Skeletal muscle cell (primary cell): Measurements from ENCODE around the genes COG2, SPRTN, TSNAX and MAP10.

DNA sequence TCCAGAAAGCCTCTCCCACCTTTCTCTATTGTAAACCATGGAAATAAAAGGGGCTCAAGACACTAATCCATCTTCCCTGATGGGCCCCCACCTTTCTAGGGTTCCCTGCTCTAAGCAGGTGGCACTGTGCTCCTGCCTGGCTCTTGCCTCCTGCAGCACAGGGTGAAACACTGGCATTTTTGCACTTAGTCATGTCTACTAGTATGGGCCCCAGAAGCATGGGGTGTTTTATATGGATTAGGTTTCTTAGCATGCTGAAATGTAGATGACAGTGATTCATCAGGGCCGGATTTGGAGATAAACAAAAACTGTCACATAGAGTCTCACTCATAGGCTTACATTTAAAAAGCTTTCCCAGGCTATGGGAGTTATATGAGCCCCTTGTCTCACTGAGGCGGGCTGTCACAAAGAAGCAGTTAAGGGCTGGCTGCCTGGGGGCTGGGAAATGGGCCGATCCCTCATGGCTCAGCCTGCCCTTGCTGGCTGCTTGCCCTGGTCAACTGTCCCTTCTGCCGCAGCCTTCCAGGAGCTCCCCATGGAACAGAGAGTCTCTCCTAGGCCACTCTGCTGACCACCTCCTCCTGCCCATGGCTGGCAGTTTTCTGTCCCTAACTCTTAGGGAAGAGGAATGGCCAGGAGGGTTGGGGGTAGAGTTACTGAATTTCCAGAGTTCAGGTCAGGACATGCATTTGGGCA, 6.4 kb downstream of the GALNT2 start:
- RRBS: no CpG with 5 or more reads among the region's 4 CpGs

DNA sequence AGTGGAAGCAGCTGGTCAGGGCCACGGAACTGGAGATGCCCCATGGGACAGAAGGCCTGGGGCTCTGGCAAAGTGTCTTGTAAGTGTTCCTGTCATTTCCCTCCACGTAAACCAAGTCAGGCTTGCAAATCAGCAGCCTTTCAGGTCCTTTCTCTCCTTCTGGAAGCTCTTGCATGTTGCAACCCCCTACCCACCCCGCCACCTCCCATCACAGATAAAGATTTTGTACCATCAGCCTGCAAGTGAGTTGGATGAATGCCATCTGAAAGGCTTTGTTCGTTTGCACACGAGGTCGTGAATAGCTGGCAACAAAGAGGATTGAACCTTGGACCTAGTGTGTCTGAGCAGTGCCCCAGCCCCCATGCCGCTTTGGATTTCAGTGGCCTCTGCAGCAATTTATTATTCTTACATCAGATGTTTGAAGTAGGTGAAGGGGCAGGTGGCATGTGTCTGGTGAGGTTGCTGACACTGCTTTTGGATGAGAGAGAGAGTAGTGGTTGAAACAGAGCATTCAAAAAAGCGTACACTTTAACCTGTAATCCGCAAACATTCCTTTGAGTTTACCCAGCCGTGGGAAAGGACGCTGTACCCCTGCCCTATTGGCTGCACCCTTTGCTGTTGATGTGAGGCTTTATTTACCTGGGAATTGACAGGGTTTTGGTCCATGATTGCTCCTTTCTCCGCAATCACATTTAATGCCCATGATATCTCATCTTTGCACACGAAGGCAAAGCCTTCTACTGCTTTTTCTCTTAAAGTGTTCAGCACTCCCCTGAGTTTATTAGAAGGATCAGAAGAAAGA, 91.7 kb downstream of the GALNT2 start:
- RRBS: no CpG with 5 or more reads among the region's 13 CpGs

DNA sequence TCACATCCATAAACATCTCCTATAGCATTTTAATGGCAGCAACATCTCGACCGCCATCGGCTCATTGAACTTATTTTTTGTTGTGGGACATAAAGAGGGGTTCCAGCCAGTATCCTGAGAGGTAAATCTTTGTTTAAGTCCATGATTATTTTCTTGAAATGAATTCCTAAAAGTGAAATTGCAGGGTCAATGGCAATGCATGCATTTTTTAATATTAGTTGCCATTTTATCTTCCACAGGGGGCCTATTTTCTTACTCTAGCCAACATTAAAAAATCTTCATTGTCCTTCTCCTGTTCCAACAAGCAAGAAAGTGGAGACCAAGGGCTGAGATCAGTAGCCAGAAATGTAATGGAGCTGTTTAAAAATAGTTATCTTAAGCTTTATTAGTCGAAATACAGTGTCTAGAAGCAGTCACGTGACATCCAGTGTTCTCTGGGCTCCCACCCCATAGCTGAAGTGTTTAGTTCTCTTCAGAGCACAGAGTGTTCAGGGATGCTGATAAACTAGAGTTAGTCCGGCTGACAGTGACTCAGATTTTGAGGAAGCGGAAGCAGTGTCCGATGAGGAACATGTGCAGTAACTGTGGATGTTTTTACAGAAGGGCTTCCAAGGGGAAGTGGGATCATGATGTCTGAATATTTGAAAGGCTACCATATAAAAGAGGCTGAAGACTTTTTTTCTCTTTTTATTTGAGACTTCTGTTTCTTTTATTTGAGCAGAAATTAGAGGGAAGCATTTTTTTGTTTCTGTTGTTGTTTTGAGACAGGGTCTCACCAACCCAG, 123.9 kb downstream of the GALNT2 start:
- RRBS: no CpG with 5 or more reads among the region's 8 CpGs

DNA sequence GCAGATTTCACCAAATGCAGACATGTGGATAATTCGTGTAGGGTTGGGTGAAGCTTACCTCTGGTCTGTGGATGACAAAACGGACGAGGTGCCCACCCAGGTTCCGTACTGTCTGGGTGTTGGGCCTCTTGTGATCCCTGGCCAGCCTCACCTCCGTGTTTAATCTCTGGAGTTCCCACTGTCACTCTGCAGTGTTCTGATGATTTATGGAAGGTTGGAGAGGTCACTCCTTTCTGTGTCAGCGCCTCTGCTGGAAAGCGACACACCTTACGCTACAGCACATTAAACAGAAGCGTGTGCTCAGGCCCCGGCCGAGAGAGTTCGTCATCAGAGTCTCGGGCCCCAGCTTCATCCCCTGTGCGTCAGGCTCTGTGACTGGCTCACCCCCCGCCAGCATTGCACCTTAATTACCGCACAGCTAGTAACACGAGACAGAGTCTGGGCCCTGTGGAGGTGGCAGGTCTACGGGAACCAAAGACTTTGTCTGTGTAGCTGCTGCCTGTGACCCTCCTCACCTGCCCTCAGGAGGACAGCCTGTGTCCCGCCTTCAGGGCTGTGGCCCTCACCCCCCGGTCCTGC, 157.8 kb downstream of the PGBD5 start:
- RRBS: no CpG with 5 or more reads among the region's 20 CpGs

- RRBS: no CpG with 5 or more reads among the region's 9 CpGs
These were observed 118.1 kb downstream of the PGBD5 start for GRCh38 chr1:230307906-230308465.

DNA sequence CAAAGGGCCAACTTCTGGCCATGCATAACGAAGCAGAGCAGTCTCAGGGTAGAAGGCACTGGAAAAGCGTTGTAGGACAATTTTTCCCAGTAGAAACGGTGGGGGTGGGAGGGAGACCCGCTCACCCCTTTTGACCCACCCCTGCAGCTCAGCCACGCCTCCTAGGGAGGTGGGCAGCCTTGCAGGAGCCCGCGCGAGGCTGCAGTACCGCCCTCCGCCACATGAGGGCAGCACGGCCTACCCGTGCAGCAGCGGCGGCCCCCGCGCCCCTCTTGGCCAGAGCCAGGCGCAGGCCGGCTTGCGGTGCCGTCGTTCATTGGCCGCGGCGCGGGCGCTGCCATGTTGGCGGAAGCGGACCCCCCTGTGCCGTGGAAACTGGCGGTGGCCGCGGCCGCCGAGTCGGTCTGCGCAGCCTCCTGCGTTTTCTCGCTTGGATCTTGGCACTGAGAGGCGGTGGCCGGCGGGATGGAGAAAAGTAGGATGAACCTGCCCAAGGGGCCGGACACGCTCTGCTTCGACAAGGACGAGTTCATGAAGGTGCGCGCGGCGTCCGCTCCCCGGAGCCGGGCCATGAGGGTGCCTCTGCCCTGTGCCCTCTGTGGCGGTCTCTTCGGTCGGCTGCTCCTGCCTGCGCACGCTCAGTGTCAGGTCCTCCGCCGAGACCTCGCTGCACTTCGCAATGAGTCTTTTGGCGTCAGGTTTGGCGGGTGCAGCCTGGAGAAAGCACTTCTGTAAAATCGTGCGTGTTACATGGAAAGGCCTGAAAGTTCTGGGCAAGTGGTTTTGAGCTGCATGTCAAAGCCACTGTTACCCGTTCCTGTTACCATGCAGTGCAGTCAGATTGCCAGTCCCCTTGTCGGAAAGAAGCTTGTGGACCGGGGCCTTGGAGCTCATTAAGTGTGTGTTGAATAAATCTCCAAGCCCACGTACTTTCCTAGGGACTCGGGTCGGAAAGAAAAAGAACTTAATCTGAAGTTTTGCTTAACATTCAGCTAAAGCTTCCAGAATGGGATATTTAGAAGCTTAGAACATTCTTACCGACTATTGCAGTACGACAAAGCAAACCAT, at the start of gene COG2:
Gene COG2, plus strand, starts transcription at position 340 of the 1,068 bp plus-strand sequence.
- RRBS: 1% methylated on average over 12 of the region's 73 CpGs

GRCh38 chr1:230751064-230751605, 3.9 kb downstream of the CAPN9 start:
- RRBS: no CpG with 5 or more reads among the region's 6 CpGs

DNA sequence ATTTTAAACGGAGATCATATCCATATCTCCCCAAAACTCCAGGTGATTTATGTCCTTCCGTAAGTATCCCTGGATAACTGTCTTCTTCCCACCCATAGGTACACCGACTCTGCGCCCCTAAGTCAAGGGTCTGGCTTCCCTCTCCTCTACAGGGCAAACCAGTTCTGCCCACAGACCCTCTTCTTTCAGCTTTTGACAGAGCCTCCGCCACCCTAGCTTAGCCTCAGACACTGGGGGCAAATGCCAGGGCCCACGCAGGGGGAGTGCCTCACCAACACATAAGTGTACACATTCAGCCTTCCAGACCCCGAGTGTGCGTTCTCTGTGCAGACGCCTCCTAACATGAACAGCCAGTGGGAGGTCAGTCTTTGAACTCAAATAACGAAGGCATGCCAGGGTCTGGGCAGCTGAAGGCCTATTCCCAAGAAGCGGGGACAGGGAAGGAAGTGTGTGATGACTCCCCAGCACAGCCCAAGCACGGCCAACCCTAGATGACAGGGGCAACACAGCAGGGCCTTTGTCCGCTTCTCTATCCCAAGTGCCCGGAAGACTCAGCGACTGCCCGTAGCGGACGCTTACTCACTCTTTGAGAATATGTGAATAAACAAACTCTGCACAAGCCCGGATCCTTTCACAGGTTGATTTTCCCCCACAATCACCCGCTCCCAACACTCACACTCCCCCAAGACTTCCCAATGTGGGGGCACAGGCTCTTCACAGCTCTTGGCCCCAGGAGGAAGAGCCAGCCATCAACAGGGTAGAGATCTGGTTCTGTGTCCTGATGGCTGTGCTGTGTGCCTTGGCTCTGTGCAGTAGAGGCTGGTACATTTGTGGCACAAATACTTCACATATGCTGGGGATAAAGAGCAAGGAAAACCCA, 11.3 kb downstream of the C1orf198 start:
- RRBS: 84% methylated on average over 6 of the region's 20 CpGs

GRCh38 chr1:230938115-230938947, 40.3 kb downstream of the TTC13 start:
- RRBS: no CpG with 5 or more reads among the region's 10 CpGs

DNA sequence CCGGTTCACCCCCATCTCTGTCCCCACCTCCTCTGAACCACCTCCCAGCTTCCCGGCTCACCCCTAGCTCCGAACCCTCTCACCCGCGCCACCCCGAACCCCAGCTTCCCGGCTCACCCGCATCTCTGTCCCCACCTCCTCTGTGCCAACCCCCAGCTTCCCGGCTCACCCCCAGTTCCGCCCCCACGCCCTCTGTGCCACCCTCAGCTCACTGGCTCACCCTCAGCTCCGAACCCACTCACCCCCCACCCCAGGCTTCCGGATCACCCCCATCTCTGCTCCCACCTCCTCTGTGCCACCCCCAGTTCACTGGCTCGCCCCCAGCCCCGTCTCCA, 482 bp upstream of the FAM89A start:
- RRBS: 4% methylated on average over 7 of the region's 15 CpGs

DNA sequence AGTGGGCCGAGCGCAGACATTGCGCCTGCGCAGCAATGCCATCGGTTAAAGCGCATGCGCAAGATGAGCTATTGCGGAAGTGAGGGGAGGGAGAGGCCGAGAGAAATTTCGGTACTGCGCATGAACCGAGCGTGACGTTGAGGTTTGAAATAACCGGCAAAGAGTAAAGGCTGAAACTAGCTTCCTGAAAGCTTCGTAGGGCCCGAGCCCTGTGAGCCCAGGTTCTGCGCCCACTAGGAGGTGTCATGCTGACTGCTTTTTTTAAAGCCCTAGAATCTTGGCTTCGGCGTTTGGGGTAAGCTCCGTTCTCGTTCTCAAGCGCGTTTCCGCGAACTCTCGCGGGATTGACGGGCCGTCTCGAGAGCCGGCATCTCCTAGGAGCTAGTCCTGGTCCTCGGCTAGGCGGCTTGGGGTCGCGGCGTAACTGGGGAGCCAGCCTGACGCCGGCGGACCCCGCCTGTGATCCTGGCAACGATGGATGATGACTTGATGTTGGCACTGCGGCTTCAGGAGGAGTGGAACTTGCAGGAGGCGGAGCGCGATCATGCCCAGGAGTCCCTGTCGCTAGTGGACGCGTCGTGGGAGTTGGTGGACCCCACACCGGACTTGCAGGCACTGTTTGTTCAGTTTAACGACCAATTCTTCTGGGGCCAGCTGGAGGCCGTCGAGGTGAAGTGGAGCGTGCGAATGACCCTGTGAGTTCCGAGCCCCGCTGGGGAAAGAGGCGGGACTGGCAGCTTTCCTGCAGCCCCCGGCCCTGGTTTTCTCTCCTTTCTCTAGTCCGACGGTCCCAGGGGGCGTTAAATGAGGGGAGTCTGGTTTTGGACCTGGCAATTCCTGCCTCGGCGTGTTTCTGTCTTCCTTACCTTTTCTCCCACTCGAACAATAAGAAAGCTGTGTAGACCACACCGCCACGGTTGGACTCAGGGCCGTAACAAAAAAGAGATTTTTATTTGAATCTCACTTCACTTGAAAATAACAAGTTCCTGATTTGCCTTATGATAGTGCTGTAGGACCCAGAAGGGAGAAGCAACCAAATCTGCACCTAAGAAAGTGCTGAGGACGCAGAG, at the start of gene SPRTN:
Gene SPRTN, plus strand, starts transcription at position 384 of the 1,070 bp plus-strand sequence.
- RRBS: 1% methylated on average over 7 of the region's 70 CpGs

- RRBS: no CpG with 5 or more reads among the region's 18 CpGs
These were observed 1.4 kb downstream of the SPRTN start for GRCh38 chr1:231339462-231340010.

- RRBS: under 1% methylated on average over 26 of the region's 42 CpGs
These were observed 1.2 kb downstream of the EGLN1 start for GRCh38 chr1:231420738-231421346.

DNA sequence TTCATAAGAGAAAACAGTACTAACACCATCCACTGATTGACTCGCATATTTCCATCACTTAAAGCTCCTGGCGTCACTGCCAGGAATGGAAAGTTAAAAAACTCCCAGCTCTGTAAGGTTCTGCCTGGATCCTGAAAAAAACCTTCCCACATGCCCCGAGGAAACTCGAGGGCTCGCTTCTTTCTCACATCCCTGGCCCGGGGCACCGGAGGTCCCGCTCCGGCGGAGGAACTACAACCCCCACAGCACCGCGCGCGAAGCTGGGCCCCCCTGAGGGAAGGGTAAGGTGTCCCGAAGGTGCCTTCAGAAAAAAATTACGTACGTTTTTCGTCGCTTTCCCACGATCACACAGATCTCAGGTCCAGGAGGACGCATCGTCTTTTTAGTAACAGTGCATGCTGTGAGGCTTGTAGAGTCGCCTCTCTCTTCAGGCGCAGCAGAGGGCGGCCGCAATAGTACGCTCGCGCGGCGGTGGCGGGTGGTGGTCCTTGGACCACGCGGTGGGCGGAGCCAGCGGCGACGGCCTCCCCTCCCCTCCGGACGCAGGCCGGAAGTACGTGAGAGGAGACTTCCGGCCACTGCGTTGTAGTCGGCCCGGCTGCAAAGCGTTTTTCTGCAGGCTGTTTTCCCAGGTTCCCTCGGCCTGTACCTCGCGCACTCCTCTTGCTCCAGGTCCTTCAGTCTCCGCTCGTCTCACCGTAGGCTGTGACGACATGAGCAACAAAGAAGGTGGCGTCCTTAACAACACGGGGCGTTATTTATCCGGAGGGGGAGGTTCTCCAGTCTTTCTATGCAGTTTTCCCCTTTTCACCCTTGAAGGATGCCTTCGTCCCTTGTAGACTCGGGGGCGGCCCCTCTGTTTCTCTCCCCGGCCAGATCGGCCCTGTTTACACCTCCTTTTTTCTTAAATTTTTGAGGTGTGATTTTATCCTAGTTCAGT, at the start of gene TSNAX:
Gene TSNAX, plus strand, starts transcription at position 572 of the 940 bp plus-strand sequence.
- RRBS: no CpG with 5 or more reads among the region's 63 CpGs

- RRBS: no CpG with 5 or more reads among the region's 5 CpGs
These were observed 344.8 kb downstream of the DISC1 start for GRCh38 chr1:231971323-231971881.

GRCh38 chr1:232595079-232595872, 34.7 kb downstream of the SIPA1L2 start:
- RRBS: 57% methylated on average over 3 of the region's 10 CpGs

DNA sequence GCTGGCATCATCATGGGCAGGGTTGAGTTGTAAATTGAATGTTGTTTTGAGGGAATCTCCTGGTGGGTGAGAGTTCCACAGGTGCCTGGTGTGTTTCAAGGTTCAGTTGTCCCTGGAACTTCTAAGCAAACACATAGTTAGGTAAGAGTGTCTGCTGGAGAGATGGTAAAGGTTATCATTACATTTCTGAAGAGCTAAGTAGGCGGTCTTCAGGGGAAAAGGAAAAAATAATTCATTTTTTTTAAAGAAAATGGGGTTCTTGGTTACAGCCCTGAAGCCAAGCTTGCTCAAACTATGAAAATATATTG, 46.0 kb upstream of the SIPA1L2 start:
- RRBS: no CpG with 5 or more reads among the region's 1 CpG

GRCh38 chr1:232805031-232806325, at the start of gene MAP10:
MAP10 (plus strand) TSS chr1:232805416.
- RRBS: 4% methylated on average over 7 of the region's 77 CpGs

GRCh38 chr1:233281935-233282364, 13.6 kb downstream of the PCNX2 start:
- RRBS: no CpG with 5 or more reads among the region's 6 CpGs